Fibroblast of the aortic adventitia (primary cell): ENCODE results near the gene MAN2A2.

- CAGE, long polyA plus RNA, result no peak
Measured at GRCh38 chr15:90902822-90903672, at the start of gene MAN2A2. Gene MAN2A2 (plus strand): TSS chr15:90903302.

DNA sequence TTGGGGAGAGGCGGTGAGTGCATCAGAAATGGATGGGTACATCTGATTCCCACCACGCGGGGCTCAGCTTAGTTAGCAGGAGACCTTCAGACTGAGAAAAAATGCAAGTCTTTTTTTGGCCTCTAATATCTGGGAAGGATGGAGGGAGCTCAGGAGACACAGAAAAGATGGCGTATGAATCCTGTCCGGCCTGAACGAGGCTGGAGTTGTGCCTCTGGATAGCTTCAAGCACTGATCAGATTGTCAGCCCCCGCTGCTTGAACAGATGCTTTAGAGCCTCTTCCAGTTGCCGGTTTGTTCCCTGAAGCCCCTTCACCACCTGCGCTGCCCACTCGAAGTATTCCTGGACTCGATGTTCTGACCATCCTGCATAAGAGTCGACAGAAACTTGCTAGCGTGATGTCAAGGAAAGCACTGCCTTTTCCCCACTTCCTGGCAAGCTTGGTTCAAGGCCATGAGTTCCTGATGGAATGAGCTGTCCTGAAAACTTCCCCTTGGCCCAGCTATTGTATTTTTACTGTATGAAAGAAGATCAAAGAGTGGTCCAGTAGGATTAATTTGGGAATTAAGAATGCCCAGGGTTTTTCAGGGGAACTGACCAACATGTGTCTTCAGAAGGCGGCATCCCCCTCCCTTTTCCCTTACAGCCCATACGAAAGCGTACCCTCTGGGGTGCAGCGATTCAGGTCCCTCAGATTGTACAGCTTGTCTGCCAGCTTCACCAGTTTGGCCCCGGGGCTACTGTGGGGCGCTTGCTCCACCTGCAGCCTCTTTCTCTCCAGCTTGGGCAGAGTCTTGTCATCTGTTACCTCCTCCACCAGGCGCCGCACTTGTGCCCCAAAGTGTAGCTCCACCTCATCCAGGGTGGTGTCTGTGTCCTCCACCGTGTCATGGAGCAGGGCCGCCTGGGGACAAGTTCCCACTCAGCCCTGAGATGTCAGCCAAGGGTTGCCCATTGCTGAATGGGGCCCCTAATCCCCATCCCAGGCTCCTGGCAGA, 1.0 kb downstream of the HDDC3 start:
- CAGE, long polyA plus RNA, result no peak

GRCh38 chr15:90952744-90954102, 1.5 kb upstream of the RCCD1 start:
- CAGE, long polyA plus RNA, result no peak

DNA sequence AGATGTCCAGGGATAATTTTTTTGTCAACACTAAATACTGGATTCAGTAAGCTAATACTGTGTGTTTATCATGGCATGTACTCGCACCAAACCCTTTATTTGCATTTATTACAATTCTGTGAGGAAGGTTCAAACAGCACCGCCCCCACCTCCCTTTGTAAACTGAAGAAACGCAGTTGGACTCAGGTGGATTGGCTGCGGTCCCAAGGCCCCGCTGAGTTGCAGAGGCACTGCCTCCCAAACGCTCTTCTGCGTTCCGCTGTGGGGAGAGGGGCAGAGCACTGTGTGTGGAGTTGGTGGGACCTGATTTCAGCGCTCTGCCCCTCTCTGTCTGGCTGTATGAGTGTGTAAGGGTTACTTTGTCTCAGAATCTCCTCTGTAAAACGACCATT, 1.2 kb downstream of the RCCD1 start:
- CAGE, long polyA plus RNA, result no peak

GRCh38 chr15:91059396-91059759, 37.0 kb upstream of the VPS33B start:
- CAGE, long polyA plus RNA, result no peak

GRCh38 chr15:91319978-91320527, 220.0 kb downstream of the SV2B start:
- CAGE, long polyA plus RNA, result no peak

DNA sequence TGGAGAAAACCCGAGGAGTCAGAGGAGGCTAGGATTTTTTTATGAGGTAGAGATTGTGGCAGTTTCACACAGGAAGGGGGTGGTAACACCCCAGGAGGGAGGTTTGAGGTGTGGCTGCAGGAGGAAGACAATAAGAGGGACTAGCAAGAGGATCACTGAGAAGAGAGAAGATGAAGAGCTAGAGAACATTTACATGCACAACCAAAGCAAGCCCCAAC, 322.8 kb downstream of the SV2B start:
- CAGE, long polyA plus RNA, result no peak

- CAGE, long polyA plus RNA, result no peak
Measured at GRCh38 chr15:91496346-91496767, 357.2 kb upstream of the SLCO3A1 start.

- CAGE, long polyA plus RNA, result no peak
Measured at GRCh38 chr15:91953978-91954862, 100.7 kb downstream of the SLCO3A1 start.

- CAGE, long polyA plus RNA, result no peak
Measured at GRCh38 chr15:92029088-92029582, 175.6 kb downstream of the SLCO3A1 start.

DNA sequence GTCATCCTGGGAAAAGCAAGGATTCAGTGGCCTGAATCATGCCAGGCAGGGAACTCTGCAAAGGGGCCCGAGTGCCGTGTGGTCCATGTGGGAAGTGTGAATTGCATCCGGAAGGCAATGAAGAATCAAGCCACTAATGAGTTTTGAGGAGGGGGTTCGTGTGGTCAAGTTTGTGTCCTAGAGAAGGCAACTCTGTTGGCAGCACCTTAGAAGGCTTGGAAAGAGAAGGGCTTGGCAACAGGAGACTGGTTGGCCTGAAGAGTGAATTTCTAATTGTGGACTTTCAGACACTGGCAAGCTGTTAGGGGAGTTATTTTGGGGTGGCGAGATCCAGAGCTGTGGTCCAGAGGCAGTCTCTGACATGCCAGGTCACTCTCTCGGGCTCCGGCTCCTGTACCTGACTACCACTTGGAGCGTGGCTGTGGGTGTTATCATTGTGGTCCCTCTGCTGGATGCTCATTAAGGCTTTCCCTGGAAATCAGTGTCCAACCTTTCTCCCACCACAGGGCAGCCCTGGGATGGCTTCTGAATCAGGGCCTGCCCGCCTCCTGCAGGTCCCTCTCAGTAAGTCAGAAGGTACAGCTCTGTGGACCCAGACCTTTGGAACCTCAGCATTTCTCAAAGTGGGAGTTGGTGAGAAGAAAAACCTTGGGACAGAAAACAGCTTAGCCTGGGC, 209.0 kb downstream of the SLCO3A1 start:
- CAGE, long polyA plus RNA, result no peak

GRCh38 chr15:92120205-92120663, 266.7 kb downstream of the SLCO3A1 start:
- CAGE, long polyA plus RNA, result no peak

DNA sequence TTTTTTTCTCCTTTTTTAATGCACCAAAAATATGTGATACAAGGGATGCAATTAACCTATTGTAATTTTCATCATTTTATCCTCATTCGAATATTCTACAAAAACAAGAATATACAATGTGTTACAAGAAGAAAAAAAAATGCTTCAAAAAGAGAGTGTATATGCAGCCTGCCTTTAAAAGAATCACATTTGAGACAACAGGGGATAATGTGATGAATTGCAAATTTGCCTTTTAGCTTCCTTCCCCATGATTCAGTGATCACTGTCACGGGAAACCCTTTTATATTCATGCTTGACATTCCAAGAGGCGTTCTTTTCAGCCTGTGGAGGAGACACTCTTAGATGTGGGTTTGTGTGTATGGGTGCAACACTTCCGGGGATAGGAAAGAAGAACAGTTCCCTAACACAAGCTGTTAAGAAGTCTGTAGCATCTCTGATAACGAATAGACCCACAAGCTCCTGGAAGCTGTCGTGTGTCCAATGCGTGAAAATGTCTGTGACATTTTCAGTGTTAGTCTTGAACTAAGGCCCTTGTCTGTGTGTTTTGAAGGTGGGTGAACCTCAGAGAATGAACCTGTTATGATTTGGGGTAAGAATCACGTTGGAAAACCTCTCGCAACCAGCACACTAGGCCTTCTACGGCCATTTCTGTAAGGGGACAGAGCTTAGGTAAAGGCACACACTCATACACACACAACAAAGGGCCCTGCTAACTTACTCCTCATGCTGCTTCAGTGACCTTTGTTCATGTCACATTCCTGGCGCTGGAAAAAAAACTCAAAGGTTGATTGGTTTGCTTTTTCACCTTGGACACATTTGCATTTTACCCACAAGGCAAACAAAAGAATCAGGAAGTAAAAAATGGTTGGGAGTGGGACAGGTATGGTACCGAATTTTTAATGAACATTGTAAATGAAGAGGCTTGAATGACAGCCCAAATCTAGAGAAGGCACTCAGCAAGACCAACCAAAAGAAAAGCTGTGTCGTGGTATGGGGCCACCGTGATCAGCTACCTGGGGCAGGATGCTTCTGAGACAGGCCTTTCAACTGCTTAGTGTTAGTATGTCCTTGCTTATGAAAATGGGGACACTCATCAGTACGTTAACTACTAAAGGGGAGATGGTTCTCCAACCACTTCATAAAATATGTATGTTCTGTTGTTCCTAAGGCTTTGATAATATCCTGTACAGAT, 229.1 kb upstream of the ST8SIA2 start:
- CAGE, long polyA plus RNA, result no peak

- CAGE, long polyA plus RNA, result no peak
Measured at GRCh38 chr15:92580428-92580962, 75.1 kb downstream of the FAM174B start.

DNA sequence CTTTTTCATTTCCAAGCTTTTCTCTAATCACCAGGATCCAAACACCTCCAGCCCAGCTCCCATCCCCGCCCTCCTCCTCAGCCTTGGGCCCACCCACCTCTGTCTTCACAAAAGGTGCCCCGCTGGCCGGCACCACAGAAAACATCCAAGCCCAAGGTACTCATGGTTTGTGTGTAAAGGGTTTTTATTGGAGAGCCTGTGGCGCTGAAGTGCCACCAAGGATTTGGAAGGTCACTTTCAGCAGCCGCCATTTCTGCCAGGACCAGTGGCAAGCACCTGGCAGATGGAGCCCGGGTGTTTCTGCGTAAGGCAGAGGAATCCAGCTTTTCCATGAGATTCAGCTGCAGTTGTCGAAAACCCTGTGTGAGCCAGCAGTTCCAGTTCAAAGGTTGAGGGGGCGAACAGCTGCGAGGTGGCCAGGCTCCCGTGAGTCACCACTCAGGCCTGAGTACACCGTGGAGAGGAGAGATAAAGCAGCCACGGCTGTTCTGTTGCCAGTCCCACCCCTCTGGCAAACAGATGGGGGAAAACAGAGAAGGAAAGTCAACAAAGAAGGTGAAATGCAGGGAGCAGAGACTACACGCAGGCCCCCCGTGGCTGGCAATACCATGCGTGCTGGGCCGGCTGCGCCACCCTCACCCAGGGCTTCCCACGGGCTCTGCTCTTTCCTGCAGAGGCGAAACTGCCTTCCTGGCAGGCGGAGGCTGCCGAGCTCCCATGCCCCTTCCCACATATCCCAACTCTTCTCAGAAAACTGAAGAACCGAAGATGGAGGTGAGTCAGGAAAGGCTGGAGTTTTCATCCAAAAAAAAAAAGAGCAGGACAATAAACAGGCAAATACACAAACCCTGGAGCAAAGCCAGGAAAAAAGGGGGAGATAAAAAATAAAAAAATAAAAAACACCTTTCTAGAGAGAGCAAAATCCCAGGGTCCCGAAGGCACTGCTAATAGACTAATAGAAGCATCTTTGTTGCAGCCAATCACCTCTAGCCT, 38.0 kb downstream of the FAM174B start:
- CAGE, long polyA plus RNA, result no peak

GRCh38 chr15:92666632-92667391, 11.2 kb upstream of the FAM174B start:
- CAGE, long polyA plus RNA, result no peak

GRCh38 chr15:92711239-92712057, 55.9 kb upstream of the FAM174B start:
- CAGE, long polyA plus RNA, result no peak

- CAGE, long polyA plus RNA, result no peak
Measured at GRCh38 chr15:92795503-92795880, 104.6 kb upstream of the CHD2 start.

- CAGE, long polyA plus RNA, result no peak
Measured at GRCh38 chr15:92818435-92819705, 81.3 kb upstream of the CHD2 start.

DNA sequence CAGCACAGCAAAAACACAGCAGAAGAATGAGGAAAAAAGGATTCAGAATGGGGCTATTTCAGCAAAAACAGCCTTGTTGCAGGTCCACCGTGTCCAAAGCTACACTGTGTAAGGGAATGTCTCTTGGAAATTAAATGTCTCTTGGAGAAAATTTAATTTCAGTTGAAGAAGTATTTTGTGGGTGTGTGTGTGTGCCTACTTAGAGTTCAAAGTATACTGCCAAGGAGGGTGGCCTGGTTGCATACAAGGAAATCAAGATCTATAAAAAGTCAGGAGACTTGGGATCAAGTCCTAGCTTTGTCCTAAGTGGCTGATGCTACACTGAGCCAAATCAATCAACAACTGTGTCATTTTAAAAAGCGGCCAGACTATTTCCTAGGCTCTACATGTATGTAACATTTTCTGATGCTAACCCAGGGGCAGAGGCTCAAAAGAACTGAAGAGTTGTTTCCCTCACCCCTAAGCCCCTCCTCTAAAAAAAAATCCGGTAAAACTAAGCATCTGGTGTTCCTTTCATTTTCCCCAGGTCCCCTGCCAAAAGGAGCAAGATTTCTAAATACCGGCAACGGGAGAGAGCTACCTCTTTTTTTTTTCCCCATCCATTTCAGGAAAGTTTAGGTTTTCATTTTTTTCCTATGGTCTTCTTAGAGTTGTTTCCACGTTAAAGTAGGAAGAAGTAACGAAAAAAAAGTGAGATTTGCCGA, 18.9 kb upstream of the CHD2 start:
- CAGE, long polyA plus RNA, result no peak